ENCODE measurements around a stretch of chr14.

GRCh38 chr14:106062283-106063005, 536.1 kb downstream of the TMEM121 start:
- PRO-cap, result no peak

GRCh38 chr14:106336782-106337061, 810.3 kb downstream of the TMEM121 start:
- PRO-cap, result no peak

DNA sequence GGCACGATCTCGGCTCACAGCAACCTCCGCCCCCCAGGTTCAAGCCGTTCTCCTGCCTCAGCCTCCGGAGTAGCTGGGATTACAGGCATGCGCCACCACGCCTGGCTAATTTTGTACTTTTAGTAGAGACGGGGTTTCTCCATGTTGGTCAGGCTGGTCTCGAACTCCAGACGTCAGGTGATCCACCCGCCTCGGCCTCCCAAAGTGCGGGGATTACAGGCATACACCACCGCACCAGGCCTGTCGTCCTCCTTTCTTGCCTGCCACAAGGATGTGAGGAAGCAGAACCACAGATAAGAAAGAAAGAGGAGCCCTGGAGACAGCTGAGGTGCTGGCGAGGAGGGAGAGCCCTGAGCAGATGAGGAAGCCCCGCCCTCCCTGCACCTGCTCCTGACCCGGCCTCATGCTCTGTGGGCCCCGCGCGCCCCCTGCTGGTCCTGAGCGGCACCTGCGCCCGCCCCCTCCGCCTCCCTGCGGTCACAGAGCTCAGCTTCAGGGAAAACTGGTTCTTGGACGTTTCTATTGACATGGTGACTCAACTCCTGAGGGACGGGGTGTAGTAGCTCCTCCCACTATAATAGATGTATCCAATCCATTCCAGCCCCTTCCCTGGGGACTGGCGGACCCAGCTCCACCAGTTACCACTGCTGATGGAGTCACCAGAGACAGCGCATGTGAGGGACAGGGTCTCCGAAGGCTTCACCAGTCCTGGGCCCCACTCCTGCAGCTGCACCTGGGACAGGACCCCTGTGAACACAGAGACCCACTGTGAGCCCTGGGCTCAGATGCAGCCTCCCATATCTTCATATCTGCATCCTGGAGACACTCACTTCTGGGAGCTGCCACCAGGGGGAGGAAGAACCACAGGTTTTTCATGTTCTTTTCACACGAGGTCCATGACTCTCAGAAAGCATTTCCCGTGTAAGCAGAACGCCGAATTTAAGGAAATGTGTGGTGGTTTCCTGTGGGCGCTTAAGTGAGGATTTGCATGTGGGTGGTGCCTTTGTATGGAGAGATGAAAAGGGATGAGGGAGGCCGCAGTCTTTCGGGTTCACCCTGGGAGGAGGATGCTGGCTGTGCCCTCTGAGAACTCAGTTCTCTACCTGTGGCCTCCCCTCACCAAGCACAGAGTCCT, 1346.3 kb downstream of the TMEM121 start:
- PRO-cap, result no peak